PC-3 (cell line): ENCODE measurements around a stretch of chr3.

DNA sequence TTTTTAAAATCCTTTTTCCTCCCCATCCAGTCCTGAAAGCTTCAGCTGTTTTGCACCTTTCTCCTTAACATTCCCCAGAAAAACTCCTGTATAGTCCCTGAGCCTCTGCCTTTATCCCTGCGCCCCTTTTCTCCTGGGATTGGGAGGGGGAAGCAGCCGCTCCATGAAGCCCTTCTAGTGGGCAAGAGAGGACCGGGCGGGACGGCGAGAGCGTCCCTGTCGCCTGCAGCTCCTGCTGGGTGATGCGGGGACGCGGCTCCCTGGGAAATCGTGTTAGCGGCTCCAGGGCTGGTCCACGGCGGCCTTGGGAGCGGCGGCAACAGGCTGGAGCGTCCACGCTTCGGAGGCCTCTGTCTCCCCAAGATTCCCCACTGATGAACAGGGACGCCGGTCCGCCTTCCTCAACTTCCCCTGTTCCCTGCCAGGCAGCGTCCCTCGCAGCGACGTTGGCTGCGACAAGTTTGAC, 78.4 kb upstream of the RNF7 start:
- RAMPAGE, long total RNA, result no peak

DNA sequence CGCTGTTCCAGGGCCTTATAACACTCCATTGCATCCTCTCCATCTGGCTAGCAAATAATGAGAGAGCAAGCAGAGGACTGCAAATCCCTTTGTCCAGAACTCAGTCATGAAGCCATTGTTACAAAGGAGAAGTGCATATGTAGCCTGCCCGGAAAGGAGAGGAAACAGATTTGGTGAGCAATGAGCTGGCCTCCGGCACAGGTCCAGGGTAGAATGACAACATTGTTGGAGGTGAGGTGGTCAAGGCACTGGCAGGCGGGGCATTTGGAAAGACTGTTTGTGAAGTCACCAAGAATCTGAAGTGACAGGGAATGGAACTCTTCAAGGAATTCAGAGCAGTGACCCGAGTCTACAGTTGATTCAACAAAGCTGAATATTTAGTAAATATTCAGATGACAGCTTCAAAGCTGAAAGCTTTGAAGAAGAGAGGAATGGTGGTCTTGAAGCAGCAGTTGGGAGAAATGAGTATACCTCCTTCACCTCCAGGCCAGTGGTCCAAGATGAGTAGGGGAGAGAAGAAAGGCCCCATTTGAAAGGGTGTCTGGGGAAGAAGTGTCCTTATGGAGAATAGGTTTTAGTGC, 24.9 kb upstream of the ATP1B3 start:
- RAMPAGE, long total RNA, result no peak

DNA sequence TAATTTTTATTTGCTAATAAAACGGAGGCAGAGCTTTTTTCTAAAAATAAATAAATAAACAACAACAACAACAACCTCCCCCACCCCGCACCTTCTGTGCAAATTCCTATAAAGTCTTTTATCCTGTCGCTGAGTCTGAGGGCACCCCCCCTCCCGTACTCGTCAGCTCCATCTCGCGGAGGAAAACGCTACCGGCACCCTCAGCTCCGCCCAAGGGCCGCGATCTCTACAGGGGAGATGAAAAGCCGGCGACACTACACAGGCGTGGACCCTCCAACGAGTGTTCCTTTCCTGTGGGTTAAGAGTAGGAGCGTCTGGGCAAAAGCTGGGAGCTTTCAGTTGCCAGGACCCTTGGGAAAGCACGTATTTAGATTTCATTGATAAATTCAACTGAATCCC, 953 bp upstream of the ATP1B3 start:
- RAMPAGE, long total RNA, result no peak

- RAMPAGE, long total RNA, result no peak
Observed at GRCh38 chr3:141896266-141897225, 20.1 kb downstream of the ATP1B3 start.

GRCh38 chr3:141899975-141900855, 23.8 kb downstream of the ATP1B3 start:
- RAMPAGE, long total RNA, result no peak

DNA sequence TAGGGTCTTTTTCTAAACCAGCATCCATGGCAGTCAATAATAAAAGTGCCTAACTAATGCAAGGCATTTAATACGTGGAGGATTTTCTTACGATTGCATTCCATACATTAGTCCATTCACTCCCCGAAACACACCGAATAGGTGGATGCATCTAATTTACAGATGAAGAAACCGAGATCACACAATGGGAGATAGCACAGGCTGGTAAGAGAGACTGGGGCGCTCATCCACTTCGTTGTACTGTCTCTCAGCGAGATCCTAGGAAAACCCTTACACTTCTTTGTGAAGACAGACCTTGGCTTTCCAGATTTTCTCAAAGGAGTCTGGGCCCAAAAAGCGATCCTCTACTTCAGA, 993 bp downstream of the TFDP2 start:
- RAMPAGE, long total RNA, result no peak

DNA sequence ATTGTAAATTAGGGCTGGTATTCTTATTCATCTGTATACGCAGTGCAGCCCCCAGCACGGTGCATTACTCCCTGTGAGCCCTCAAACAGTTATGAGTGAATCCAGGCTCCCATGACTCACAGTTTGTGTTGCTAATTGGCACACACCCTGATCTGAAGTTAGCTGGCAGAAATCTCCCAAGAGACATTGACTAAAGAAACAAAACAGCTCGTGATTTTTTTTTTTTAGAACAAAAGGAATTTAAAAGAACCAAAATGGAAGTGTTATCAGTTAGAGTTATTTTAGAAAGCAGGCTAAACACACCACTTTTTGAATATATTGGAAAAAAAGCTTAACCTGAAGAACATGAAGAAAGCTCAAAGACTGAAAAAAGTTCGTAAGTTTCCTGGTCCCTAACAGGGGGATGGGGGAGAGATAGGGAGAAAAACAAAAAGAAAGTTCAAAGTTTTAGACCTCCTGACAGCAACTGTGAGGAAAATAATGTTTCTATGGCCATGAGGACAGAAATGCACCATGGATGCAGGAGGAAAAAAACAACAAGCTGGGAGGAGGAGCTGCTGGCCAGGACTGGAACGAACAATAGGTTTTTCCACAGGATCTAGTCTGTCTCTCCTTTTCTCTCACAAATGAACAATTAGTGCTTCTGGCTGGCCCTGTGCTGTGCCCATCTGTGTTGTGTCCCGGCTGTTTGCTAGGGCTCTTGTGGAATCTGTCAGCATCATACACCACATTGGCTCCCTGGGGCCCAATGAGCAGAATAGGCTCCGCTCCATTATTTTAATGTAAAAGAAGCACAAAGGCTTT, 15.4 kb downstream of the GK5 start:
- RAMPAGE, long total RNA, result no peak

DNA sequence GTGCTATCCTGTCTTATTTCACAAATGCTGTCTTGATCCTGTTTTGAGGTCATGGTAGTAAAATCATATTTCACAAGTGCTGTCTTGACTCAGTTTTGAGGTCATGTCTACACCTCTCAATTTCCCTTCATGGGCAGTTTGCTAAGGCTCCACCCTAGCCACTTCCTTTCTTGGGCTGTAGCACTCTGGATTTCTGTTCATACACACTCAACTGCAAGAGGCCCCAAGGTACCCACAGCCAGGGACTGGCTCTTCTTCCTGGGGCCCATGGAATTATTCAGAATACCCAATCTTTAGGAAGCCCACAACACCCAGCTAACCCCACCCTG, 45.1 kb upstream of the GK5 start:
- RAMPAGE, long total RNA, result no peak

- RAMPAGE, long total RNA, result no peak
Observed at GRCh38 chr3:142327353-142327948, 102.1 kb upstream of the GK5 start.

DNA sequence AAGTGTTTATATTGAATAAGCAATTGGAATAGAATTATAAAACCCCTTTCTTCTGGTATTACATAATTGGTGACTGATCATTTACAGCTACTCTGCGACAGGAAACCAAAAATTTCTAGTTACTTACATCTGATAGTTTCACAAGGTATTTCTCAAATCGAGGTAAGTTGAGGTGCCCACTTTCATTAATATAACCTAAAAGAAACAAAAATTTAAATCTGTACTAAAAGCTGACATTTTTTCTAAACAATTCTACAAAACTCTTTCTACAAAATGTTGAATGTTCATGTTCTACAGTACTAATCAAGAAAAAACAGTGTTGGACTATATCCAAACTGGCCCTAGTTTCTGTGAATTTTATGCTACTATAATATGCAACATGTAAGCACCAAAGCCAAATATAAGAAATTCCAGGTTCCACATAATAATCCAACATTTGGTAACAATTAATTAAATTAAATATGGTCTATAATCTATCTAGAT, 26.4 kb downstream of the XRN1 start:
- RAMPAGE, long total RNA, result no peak

DNA sequence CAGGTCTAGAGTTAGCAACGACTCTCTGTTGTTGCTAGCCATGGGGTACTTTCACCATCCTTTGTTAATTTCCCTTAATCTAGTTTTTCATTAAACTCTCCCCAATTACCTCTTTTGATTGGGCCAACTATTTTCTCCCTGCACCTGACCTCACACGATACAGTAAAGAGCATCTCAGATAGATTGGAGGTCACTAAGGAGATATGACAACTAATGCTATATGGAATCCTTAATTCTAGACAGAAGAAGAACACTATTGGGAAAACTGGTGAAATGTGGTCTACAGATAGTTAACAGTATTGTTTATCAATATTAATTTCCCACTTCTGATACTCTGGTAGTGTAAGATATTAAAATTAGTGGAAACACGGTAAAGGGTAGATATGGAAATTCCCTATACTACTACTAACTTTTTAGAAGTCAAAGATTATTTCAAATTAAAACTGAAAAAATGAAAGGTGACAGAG, 40.5 kb upstream of the XRN1 start:
- RAMPAGE, long total RNA, result no peak

DNA sequence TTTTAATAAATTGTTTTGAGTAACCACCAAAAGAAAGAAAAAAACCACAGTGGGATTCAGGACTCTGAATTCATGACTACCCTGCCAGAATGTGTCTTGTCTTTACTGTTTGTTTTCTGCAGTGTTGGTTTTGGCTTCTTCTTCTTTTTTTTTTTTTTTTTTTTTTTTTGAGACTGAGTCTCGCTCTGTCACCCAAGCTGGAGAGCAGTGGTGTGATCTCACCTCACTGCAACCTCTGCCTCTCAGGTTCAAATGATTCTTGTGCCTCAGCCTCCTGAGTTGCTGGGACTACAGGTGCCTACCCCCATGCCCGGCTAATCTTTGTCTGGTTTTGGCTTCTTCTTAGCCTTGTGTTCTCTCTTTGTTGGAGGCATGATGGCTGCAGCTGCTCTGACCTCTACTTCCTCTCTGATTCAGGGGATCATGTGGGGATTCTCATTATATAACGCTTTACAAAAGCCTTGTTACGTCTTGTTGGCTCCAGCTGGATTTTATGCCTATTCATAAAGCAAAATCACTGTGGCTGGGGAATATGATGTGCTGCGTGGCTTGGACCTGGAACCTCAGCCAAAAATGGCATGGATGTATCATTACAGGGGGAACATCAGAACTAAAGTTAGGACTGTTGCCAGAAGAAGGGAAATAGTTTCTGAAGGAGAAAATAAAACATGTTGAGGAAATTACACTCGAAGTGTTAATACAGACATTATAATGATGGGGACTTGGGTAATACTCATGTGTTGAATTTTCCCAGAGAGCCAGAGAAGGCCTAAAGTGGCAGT, 54.1 kb downstream of the PLS1 start:
- RAMPAGE, long total RNA, result no peak

DNA sequence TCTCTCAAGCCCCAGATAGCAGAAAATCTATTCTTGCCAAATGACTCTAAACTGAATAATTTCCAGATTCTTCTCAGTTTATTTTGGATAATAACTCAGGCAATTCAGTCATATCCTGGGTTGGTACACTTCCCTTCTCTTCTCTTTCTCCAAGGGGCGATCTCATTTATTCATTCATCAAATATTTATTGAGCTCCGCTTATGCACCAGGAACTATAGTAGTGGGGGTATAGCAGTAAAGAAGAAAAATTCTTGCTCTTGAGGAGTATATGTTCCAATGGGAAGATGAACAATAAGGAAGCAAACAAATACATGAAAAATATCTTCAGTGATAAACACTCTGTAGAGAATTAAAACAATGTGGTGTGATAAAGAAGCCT, 13.5 kb upstream of the PCOLCE2 start:
- RAMPAGE, long total RNA, result no peak

- RAMPAGE, long total RNA, result no peak
Observed at GRCh38 chr3:142976396-142976959, 13.0 kb upstream of the PAQR9 start.

DNA sequence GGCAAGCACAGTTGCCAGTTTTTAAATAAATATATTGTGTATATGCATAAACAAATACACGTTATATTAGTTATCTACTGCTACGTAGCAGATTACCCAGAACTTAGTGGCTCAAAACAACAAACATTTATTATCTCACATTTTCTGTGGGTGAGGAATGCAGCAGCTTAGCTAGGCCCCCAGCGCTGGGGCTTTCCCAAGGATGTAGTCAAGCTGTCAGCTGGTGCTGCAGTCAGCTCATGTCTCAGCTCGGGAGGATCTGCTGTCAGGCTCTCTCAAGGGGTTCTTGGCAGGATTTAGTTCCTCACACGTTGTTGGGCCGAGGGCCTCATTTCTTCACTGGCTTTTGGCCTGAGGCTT, 13.8 kb upstream of the U2SURP start:
- RAMPAGE, long total RNA, result no peak

- RAMPAGE, long total RNA, result no peak
Observed at GRCh38 chr3:143026897-143027411, 25.6 kb downstream of the U2SURP start.

- RAMPAGE, long total RNA, result no peak
Observed at GRCh38 chr3:143120821-143121909, 1.6 kb downstream of the CHST2 start.

GRCh38 chr3:143669515-143669848, 178.8 kb downstream of the SLC9A9 start:
- RAMPAGE, long total RNA, result no peak

DNA sequence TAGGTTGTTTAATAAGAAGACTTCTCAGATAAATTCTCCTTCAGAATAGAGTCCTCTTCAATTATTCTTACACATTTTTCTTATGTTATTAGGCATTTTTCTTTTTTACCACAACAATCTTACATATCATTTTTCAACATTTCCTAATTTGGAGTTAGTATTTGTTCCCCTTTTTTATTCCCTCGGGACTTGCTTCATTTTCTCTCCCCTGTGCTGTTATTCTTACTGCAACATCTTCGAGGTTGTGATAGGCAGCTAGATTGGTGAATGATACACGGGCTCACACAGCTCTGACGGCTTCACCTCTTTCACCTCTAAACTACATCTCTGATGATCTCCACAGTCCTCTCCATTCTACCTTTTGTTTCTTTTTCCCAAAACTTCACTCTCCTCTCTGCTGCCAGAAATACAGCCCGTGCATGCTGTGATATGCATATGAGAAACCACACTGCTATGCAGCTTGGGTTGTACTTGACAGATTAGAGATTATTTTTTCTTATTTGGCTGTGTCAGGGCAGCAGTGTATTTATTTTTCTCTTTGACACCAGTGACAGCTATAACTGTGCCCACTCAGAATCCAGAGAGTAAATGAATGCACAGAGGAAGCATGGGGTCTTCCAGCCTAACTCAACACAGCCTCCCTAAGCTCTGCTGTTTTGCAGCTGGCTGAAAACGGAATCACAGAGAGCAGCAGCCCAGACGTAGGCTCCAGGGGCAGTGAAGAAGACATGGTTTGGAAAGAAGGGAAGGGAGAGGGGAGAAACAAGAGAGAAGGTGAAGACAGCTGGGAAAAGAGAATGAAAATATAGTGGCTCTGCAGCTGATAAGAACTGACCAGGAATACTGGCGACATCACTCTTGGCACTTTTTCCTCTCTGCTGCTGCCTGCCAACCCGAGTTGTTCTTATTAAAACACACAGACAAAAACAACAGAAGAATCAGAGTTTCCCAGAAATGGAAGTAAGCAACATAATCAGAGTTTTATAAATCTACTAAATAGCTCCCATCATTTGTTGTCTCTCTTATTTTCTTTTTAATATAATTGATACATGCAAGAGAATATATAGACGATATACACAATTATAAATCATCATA, 61.7 kb downstream of the SLC9A9 start:
- RAMPAGE, long total RNA, result no peak

DNA sequence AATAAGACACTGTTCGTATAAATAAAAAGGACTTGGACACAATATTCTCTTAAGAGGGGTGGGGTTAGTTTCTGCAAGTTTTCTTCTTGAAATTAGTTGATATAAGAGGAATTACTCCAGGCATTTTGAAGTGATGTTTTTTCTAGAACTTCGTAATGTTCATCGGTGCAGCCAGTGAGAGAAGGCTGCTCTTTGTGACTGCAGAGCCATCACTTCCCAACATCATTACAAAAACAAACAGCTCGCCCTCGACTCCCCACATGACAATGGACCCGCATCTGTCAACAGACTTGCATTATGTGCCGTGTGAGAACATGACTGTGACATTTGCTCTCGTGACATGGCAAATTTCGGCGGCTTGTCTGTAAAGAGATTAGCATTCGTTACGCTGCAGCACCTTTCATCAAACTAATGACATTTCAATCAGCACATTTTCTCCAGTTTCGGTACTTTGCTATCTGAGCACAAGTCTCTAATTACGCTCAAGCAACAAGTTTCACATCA, 594 bp downstream of the SLC9A9 start:
- RAMPAGE, long total RNA, result no peak